Duodenum (tissue), 1 donor: ENCODE measurements around a stretch of chr5.

- PRO-cap: unidirectional peak, plus-strand start at chr5:173035557
Observed at GRCh38 chr5:173035452-173035793, 20.7 kb upstream of the CREBRF start.

GRCh38 chr5:173055830-173056265 lies 304 bp upstream of the CREBRF start:
- PRO-cap: bidirectional peak, plus-strand start at chr5:173056352, minus-strand start at chr5:173056187

DNA sequence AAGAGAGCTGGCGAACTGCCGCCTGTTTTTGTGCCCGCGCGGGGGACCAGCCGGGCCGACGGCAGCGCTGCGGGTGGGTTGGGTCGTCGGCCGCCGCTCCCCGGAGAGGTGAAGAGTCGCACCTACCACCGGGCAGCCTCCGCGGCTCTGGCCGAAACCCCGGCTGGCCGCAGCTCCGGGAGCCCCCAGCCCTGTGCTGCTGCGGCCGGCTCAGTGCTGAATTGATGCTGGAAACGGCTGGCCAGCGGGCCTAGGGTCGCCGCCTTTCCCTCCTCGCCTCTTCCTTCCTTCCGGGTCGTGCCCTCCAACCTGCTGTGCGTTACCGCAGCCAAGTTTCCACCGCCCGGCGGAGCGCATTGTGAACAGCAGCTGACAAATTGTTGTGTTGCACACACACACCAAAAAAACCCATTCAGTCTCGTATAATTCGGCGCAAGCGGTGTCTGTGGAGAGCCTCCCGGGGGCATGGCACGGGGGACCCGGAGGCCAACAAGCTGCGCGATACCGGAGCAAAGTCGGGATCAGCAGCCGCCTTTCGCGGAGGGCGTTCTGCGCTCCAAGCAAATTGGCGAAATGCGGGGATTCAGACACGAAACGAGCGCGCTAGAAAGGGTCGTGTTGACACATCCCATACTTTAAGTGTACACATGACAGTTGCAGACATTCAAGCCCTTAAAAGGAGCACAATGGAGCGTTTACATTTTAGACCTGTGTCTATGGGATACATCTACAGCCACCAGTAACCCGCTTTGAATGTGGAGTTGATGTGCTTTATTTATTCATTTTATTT lies 9.4 kb upstream of the NKX2-5 start:
- PRO-cap: no peak

- PRO-cap: no peak
Observed at GRCh38 chr5:173281882-173282208, 46.4 kb downstream of the STC2 start.

- PRO-cap: no peak
Observed at GRCh38 chr5:173302290-173302985, 25.8 kb downstream of the STC2 start.

- PRO-cap: no peak
Observed at GRCh38 chr5:173317975-173318505, 10.2 kb downstream of the STC2 start.

- PRO-cap: no peak
Observed at GRCh38 chr5:173324001-173325126, 3.9 kb downstream of the STC2 start.

DNA sequence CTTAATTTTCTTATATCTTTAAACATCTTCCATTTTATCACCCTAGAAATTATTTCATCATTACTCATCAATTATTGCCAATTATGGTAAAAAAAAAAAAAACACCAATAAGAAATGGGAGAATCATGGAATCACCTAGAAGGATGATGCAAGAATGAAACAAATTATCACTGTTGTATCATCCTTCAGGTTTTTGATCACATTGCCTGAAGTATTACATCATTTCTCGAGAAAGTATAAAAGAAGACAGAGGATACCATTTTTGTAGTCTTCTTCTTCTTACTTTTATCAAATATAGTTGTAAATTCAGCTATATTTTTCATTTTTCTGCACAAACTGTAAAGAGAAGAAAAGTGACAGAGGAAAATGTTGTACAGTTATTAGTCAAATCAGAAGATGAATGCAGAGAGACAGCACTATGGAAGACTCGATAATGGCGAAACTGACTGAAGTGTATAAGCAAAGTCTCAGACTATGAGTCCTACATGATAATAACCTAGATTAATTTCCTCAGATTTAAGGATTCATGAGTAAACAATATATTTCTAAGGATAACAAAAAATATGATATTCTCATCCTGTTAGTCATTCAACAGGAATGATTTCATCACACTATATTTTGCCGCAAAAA lies 5.8 kb upstream of the STC2 start:
- PRO-cap: no peak

GRCh38 chr5:173472878-173473781 lies 143.3 kb downstream of the BOD1 start:
- PRO-cap: no peak

DNA sequence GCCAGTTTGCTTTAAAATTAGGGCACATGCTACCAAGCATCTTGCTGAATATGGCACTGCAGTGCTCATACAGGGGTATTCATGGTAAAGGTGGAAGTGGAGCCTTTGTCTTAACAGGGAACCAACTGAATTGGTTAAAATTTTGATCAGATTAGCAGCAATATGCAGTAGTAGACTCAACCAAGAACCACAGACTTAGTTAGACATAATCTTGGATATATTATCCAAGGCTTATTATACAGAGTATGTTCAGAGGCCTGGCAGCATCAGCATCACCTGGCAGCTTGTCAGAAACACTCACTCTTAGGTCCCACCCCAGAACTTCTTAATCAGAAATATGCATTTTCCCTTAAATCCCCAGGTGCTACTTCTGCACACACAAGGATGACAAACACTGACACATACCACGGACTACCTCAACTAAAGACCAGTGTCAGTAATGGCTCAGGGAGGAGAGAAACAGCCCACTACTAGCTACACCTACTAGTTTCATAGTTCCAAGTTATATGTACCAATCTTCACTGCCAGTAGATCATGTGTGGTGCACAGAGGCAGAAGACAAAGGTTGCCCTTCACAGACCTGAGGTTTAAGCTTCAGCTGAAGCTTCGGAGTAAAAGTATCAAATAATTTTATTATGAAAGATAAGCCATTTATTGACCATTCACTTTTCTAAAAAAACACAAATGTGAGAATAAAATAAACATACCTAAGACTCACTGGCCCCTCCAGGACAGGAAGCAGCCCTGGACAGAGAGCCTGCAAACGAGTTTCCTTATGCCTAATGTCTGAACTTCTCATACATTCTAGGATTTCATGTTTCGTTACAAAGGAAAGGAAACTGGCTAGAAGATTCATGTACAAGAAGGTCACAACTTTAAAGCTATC lies 9.3 kb downstream of the BOD1 start:
- PRO-cap: no peak

- PRO-cap: no peak
Observed at GRCh38 chr5:173615696-173616559, 522 bp downstream of the BOD1 start.

DNA sequence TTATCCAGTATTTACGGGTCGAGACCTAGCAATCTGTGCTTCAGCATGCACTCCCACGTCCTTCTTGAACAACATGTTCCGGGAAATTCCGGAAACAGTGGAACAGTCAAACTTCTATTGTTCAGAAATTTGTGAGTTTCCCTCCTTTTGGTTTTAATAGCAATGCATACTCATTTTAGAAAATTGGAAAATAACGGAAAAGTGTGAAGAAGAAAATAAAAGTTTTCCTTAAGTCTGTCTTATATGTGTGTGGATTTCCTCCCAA lies 490 bp upstream of the BOD1 start:
- PRO-cap: no peak

DNA sequence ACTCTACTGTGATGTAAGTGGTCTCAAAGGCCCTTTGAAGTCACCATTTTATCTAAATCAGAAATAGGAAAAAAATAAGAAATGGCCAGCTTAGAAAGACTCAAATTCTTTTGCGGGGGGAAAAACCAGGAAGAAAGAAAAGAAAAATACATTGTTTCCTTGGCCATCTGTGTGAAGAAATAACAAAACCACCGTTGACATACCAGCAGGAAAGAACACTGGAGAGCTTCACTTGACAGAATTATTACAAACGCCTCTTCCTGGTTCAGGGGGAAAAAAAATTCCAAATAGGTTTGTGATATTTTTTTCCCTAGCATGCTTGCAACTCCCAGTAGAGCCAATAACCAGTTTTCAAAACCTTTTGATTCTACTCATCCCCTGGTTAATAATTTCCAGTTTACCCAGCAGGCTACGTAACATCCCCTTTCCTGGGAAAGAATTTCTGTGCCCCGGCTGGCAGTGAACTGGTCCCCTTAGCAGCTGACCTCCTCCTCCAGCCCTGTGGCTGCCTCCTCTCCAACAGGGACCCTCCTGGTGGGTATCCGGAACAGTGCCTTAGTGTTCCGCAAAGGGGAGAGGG lies 72.7 kb upstream of the BOD1 start:
- PRO-cap: unidirectional peak, plus-strand start at position 445 of the sequence

DNA sequence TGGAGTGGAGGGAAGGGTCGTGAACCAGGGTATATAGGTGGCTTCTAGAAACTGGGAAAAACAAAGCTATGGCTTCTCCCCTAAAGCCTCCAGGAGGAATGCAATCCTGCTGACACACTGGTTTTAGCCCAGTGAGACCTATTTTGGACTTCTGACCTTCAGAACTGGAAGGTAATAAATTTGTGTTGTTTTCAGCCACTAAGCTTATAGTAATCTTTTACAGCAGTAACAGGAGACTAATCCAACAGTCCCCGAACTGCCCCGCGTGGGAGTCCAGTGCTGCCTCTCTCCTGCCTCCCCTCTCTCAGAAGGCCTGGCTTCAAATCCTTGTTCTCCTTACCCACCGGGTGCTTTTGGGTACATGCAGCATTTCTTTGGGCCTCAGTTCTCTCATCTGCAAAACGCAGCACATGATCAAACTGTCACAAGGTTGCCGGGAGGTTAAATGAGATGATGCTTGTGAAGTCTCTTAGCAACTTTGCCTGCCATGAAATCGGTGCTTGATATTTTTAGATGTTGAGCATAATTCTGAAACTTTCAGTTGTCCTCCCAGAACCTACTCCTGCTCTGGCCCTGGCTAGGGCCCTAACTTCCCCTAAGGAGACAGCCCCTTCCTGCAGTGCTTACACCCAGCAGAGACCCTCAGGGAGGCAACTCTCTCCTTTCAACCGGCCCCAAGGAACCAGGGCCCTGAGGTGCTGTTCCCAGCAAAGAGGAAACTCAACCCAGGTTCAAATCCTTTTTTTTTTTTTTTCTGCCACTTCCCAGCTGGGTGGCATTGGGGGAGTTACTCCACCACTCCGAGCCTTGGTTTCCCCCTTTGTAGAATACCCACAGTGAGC lies 127.4 kb upstream of the BOD1 start:
- PRO-cap: no peak

- PRO-cap: no peak
Observed at GRCh38 chr5:173757762-173758340, 130.3 kb upstream of the CPEB4 start.

DNA sequence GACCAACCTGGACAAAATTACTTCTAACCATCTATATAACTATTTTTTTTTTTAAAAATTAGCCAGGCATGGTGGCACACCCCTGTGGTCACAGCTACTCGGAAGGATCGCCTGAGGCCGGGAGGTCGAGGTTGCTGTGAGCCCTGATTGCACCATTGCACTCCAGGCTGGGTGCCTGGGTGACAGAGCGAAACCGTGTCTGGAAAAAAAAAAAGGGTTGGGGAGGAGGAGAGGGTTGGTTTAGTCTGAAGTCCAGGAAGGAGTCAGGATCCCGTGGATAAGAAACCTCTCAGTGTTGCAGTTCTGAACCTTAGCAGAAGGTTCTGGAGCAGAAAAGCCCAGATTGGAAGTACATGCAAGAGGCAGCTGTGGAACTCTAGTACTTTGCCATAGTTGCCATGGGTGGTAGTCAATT lies 125.3 kb upstream of the CPEB4 start:
- PRO-cap: bidirectional peak, plus-strand start at position 266 of the sequence, minus-strand start at position 157 of the sequence

DNA sequence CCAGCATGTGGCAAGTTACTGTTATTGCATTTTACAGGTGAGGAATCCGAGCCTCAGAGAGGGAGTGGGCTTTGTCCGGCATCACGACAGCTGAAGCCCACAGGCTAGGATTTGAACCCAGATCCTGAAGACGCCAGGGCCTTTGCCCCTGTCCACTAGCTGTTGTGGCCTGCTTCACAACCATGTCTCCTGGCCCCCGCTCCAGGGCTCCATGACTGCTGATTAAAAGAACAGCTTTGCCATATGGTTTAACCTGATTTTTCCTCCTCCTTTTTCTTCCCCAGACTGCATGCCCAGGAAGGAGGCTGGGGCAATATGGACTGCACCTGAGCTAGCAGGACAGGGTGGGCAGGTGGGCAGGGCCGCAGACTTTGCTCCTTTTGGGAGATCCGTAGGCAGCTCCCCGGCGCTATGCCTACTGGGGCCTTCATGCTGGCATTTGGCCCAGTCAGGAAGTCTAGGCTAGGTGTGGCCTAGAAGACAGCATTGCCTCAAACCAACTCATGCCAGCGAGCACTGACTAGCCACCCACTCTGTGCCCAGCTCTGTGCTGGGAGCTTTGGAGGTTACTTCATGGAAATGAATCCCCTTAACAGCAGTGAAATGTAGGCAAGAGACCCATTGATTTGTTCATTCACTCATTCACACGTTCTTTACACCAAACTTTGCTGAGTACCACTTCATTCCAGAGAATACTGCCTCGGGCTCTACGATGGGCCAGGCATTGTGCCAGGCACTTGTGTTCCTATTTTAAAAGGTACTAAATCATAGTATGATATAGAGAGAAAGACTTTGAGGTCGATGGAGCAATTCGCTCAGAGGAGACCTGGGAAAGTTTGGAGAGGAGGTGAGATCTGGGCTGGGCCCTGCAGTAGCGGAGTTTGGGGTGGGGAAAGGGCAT lies 94.3 kb upstream of the CPEB4 start:
- PRO-cap: bidirectional peak, plus-strand start at position 486 of the sequence, minus-strand start at position 341 of the sequence

DNA sequence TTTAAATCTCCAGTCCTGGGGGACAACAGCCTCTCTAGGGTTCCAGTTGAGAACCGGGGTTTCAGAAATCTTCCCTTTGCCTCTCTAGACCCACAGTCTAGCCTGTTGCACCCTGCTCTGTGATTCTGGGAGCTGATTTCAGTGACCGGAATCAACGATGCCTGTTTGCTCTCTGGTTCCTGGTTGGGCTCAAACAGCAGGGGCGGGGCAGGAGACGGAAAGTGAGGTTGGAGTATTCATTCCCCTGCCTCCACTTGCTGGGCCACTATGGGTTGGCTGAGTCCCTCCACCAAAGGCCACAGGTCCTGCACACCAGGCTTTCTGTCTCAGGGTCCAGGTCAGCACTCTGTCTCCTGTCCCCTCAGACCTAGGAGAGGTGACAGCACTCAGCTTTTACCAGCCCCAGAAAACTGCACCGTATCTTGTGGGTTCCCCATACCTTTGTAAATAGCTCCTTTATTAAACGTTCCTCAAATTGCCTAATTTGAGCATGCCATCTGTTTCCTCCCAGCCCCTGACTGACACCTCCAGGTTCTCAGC lies 23.7 kb upstream of the CPEB4 start:
- PRO-cap: no peak

GRCh38 chr5:173907083-173908130 lies 19.3 kb downstream of the CPEB4 start:
- PRO-cap: no peak

DNA sequence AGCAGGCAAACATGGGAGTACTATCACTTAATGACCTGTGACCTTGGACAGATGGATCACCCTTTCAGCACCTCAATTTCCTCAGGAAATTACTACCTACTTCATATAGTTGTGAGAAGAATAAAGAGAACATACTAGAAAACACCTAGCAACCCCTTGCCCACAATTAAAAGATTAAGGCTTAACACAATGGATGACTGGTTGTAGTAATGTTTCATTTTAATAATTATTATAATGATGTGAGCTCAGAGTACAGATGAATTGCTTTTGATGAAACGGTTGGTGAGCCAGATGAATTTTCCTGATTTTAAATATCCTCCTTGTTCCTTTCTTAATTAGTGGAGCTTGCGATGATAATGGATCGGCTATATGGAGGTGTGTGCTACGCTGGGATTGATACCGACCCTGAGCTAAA lies 36.2 kb upstream of the C5orf47 start:
- PRO-cap: no peak